A549 (cell line): ENCODE results near the genes ST6GALNAC4 and CERCAM.

GRCh38 chr9:127904138-127904349, 4.6 kb upstream of the ST6GALNAC6 start:
- PRO-cap = no peak
CAGE:
- cytosol, long polyA plus RNA = no peak
- long polyA plus RNA = no peak
- nucleus, long polyA plus RNA = no peak

DNA sequence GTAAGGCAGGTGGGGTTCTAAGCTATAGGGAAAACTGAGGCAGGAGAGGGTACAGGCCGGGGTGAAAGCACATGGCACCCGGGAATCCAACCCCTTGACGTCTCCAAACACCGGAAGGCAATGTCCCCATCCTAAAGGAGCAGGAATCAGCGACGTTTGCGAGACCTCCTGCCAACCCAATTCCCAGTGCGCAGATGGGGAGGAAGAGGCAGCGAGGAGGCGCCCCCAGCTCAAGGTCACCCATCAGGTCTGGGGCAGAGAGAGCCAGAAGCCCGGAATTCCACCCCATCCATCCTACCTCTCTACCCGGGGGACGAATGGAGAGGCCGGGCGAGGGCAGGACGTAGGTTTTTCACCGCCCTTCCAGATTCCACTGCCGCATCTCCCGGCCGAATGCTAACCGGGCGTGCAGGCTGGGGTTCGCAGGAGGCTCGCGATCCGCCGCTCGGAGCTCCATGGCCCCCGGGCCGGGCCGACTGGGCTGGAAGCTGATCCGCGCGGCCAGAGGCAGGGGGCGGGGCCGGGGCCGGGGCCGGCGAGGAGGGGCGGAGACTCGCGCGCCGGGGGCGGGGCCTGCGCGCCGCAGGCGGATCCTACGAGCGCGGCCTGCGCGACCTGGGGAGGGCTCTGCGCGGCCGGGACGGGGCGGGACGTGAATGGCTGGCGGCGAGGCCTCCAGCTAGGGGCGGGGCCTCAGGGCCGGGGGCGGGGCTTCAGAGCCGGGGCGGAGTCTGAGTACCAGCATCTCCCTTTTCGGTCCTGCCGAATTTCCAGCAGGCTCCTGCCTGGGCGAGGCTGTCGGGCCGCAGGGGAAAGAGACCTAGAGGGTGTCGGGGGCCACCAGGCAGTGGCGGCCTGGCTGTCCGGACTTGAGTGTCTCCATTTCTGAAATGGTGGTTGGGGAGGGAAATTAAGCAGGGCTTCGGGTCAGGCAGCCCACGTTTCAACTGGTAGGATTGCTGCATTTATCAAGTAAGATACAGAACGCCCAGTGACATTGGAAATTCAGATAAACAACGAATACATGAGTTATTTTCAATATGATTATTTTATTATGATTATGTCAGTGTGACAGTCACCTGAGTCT, at the start of gene ST6GALNAC4:
TSS of gene ST6GALNAC4 (minus strand) at position 514 of the 1,087 bp plus-strand sequence.
- PRO-cap = bidirectional peak, plus-strand start at position 773 of the sequence, minus-strand start at position 481 of the sequence
CAGE:
- cytosol, long polyA plus RNA = start-site peak on the minus strand centred at position 486 of the sequence, 31 bp wide, 81 and 330 reads in 2 replicates
- long polyA plus RNA = no peak
- nucleus, long polyA plus RNA = start-site peak on the minus strand centred at position 488 of the sequence, 34 bp wide, 25 and 312 reads in 2 replicates

- PRO-cap = no peak
CAGE:
- cytosol, long polyA plus RNA = no peak
- long polyA plus RNA = no peak
- nucleus, long polyA plus RNA = no peak
Observed at GRCh38 chr9:127927133-127927862, 3.3 kb downstream of the PIP5KL1 start.

DNA sequence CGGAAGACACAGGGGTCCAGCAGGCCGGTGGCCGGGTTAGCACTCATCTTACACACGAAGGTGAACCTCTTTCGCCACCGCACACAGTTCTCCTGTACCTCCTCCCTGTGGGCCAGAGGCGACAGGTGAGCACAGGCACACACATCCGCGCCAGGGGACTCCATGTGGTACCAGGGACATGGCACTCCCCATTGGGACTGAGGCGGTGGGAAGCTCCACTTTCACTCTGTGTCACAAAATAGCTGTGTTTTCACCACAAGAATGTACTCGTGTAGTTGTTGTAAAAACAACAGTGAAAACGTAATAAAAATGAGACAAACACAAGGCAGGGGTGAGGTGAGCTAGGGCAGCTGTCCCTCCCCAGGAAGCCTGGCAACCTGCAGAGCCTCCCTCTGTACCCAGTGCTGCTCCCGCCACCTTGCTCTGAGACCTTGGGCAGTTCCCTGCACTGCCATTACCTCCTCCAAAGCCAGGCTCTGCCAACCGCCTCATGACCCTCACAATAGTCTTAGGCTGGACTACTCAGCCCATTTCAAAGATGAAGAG, 16.2 kb upstream of the DPM2 start:
- PRO-cap = no peak
CAGE:
- cytosol, long polyA plus RNA = no peak
- long polyA plus RNA = no peak
- nucleus, long polyA plus RNA = no peak

DNA sequence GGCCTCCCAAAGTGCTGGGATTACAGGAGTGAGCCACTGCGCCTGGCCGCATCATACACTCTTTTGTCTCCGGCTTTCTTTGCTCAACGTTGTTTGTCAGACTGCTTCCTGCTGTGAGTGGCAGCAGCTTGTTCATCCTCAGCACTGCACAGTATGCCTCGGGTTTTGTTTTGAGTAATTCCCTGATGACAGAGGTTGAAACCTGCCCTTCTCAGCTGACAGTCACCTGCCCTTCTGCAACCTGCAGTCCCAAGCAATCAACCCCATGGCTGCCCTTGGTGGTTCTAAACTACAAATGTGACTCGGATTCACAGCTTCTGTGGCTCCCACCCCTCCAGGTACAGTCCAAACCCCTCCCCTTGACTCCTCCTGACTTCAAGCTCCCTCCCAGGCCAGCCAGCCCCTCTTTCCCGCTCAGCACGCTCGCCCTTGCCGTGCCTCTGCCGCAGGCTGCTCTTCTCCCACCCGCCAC, 10.4 kb downstream of the EEIG1 start:
- PRO-cap = no peak
CAGE:
- cytosol, long polyA plus RNA = no peak
- long polyA plus RNA = no peak
- nucleus, long polyA plus RNA = no peak

- PRO-cap = no peak
CAGE:
- cytosol, long polyA plus RNA = no peak
- long polyA plus RNA = no peak
- nucleus, long polyA plus RNA = no peak
Observed at GRCh38 chr9:127973195-127974029, 7.4 kb downstream of the EEIG1 start.

DNA sequence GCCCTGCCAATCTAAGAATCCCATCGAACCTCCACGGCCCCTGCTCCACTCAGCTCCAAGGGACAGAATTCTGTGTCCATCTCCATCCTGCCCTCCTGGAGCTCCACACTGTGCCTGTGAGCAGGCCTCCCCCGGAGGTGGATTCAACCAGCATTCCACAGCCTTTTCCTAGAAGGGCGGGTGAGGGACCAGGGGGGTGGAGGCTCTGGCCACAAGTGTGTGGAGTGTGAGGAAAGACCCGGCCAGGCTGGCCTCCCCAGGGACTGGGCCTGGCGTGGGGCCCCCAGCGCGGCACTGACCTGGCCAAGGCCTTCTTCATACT, 5.9 kb downstream of the EEIG1 start:
- PRO-cap = no peak
CAGE:
- cytosol, long polyA plus RNA = no peak
- long polyA plus RNA = no peak
- nucleus, long polyA plus RNA = no peak

DNA sequence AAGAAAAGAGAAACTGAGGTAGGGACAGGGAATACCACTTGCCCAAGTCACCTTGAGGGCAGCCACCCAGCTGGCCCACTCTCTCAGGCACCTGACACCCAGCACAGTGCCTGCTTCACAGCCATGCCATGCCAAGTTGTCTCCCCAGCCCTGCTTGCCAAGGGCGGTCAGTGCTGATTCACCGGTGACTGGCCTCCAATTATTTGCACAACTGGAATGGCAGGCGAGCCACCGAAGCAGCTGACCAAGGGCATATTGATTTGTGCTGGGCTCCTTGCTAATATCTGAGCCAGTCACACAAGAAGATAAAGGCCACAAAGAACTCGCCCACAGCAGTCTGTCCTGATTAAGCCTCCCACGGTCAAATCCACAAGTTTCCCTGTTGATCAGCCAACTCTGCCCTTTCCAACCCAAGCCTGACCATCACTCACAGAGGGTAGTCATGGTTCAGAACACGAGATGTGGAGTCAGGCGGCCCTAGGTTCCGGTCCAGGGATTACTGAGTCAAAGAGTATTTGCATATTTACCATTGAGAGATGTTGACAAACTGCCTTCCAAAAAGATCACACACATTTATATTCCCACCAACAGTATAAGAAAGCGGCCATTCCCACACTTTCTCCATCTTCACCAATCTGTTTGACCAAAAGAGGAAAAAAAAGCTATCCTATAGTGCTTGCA, 6.4 kb upstream of the EEIG1 start:
- PRO-cap = no peak
CAGE:
- cytosol, long polyA plus RNA = no peak
- long polyA plus RNA = no peak
- nucleus, long polyA plus RNA = no peak

GRCh38 chr9:128056124-128056478, 11.0 kb downstream of the NAIF1 start:
- PRO-cap = no peak
CAGE:
- cytosol, long polyA plus RNA = no peak
- long polyA plus RNA = no peak
- nucleus, long polyA plus RNA = no peak

- PRO-cap = no peak
CAGE:
- cytosol, long polyA plus RNA = no peak
- long polyA plus RNA = no peak
- nucleus, long polyA plus RNA = no peak
Observed at GRCh38 chr9:128101584-128102156, 25.9 kb downstream of the PTGES2 start.

DNA sequence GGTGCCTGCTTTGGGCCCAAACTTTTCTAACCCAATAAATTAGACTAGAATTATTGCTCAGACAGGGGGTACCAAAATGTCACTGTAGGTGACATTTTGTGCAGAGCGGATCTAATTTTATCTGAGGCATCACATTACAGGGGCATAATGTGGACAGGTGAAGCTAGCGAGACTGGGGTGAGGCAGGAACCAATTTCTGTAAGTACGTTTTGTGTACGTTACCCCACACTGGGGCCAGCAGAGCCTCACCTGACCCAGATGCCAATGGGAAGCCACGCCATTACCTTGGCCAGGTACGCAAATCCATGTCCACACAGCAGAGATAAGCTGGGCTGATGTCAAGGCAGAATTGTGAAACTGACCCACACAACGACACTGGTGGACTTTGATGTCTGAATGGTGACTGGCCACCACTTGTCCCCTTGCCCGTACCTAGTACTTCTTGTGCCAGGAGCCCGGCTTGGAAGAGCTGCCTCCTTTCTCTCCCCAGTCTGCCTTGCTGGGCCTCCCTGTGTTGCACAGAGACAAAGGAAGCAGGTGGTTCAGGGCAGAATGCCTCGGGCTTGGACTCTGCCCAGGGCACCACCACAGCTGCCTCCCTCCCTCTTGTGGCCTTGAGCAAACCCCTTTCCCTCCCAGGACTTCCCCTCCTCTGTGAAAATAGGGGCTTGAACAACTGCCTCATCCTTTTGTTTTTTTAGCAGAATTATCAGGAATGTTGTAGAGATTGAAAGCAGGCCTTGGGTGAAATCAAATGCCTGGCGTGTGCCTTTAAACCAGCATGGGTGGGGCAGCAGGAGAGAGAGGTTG, 23.4 kb downstream of the PTGES2 start:
- PRO-cap = no peak
CAGE:
- cytosol, long polyA plus RNA = no peak
- long polyA plus RNA = no peak
- nucleus, long polyA plus RNA = no peak

DNA sequence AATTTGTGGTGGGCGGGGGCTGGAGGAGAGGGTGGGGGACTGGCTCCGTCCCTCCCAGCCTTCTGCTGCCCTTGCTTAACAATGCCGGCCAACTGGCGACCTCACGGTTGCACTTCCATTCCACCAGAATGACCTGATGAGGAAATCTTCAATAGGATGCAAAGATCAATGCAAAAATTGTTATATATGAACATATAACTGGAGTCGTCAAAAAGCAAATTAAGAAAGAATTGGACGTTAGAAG, 18.6 kb downstream of the PTGES2 start:
- PRO-cap = no peak
CAGE:
- cytosol, long polyA plus RNA = no peak
- long polyA plus RNA = no peak
- nucleus, long polyA plus RNA = no peak

GRCh38 chr9:128150340-128151126, 1.3 kb downstream of the LCN2 start:
- PRO-cap = no peak
CAGE:
- cytosol, long polyA plus RNA = no peak
- long polyA plus RNA = no peak
- nucleus, long polyA plus RNA = no peak

- PRO-cap = no peak
CAGE:
- cytosol, long polyA plus RNA = no peak
- long polyA plus RNA = no peak
- nucleus, long polyA plus RNA = no peak
Observed at GRCh38 chr9:128352464-128352854, 12.1 kb downstream of the SLC27A4 start.

DNA sequence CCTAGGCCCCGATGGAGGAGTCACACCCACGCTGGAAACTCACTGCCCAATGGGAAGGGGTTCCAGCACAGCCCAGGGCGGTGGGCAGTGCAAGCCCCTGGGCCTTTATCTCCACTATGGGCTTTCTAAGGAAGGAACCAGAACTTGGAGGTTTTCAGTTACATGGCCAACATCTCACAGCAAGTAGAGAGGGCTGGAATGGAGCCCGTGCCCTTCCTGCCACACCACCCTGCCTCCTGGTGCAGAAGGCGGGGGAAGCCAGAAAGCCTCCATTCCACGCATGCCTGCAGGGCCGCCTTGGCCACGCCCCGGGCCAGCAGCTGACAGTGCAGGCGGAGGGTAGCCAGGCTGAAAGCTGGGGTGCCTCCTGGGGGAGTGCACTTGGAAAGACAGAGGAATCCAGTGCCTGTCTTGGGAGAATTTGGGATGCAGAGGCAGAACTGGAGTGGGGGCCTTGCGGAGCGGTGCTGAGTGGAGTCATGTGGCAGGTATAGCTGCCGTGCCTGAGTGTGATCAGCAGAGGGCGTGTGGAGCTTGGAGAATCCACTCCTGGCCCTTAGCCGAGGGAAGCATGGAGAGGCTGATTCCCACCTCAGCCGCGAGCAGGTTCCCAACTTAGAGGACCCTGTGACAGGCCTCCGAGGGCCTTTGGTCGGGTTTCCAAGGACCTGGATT, 9.2 kb upstream of the URM1 start:
- PRO-cap = no peak
CAGE:
- cytosol, long polyA plus RNA = no peak
- long polyA plus RNA = no peak
- nucleus, long polyA plus RNA = no peak

GRCh38 chr9:128371557-128372102, 456 bp downstream of the URM1 start:
- PRO-cap = unidirectional peak, plus-strand start at chr9:128371643
CAGE:
- cytosol, long polyA plus RNA = no peak
- long polyA plus RNA = no peak
- nucleus, long polyA plus RNA = no peak

GRCh38 chr9:128420687-128421602, at the start of gene CERCAM:
Gene CERCAM (plus strand): TSS chr9:128420857.
- PRO-cap = no peak
CAGE:
- cytosol, long polyA plus RNA = no peak
- long polyA plus RNA = no peak
- nucleus, long polyA plus RNA = no peak

DNA sequence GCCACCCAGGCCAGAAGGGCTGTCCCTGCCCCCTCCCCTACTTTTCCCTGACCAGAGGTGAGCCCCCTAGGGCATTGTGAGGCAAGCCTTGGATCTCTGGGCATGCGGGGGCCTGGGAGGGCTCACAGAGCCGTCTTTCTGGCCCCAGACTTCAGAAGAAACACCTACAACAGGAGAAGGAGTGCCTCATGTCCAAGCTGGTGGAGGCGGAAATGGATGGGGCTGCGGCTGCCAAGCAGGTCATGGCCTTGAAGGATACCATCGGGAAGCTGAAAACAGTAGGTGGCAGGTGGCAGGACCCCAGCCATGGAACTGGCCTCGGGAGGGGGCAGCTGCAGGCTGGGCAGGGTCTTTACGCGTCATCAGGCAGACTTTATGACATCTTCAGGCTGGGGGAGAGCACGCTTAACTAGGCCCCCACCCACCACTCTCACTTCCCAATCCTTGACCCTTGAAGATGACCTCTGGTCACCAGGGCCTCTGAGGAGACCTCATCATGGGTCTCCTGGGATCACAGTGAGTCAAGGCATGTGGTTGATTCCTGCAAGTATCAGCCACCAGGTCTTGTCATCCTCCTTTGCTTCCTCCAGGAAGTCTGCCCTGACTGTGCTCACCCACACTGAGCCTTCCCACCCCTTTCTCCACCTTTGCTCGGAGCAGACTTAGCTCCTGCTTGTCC, 17.1 kb downstream of the ODF2 start:
- PRO-cap = no peak
CAGE:
- cytosol, long polyA plus RNA = no peak
- long polyA plus RNA = no peak
- nucleus, long polyA plus RNA = no peak

- PRO-cap = no peak
CAGE:
- cytosol, long polyA plus RNA = no peak
- long polyA plus RNA = no peak
- nucleus, long polyA plus RNA = no peak
Observed at GRCh38 chr9:128495672-128496101, 8.8 kb upstream of the GLE1 start.

DNA sequence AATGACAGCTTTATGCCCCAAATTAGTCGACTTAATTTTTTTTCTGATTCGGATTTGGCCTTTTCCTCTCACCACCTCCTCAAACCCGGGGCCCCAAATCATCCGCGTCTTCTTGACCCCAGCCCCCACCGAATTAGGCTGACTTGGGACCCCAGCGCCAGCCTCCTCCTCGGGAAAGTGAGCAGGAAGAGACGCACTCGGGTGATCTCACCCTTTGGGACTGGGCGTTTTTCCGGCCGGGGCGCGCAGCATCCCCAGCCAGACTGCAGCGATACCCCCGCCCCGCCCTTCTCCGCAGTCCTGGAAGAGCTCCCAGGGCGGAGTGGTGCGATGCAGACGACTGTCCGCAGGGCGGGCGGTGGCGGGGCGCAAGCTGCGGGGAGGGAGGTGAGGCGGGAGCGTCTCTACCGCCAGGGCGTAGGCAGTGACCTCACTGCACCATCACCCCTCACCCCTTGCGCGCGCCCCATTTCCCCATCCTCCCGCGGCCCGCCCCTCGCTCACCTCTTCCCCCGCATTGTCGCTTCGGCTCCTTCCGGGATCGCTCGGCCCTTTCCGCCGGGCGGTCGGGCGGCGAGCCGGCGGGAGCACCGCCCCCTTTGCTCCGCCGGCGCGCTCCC, 413 bp upstream of the SPTAN1 start:
- PRO-cap = bidirectional peak, plus-strand start at position 296 of the sequence, minus-strand start at position 288 of the sequence; bidirectional peak, plus-strand start outside the sequence, minus-strand start at position 472 of the sequence
CAGE:
- cytosol, long polyA plus RNA = no peak
- long polyA plus RNA = no peak
- nucleus, long polyA plus RNA = no peak